SK-N-DZ (cell line): ENCODE results near the genes PCSK7 and RNF214.

RAMPAGE:
- cytosol, long total RNA: no peak
- nucleus, long total RNA: no peak
These were observed 1.4 kb downstream of the APOA4 start for GRCh38 chr11:116821646-116822133.

DNA sequence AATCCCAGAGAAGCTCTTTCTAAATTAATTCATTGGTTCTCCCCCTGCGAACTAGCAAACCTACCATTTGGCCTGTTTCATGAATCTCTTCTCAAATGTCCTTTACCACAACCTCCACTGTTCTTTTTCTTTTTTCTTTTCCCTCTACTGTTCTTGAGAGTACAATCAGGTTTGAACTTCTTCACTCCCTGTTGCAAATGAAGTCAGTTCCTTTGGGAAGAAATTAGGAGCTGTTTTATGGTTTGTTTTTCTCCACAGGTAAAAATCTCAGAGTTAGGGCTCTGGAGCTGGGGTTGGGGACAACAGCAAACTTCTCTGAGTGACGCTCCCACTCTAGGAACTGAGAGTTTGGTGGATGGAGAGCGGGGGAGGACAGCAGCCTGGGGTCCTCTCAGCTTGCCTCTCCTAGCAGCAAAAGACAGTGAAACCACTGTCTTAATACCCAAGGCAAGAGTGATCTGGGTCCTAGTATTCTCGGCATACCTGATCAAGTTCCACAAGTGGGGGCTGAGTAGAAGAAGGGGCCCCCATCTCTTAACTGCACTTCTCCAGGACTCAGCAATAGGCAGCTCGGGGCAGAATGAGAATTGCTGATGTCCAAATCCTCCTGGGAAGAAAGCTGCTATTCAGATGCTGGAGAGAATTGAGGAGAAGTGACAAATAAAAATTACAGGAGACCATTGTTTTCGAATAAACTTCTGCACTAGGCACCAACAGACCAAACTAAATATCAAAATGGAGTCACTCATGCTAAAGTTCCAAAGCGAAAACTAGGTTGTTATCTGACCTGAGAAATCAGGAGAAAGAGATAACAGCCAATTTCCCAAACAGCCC lies 112.4 kb upstream of the APOA1 start:
RAMPAGE:
- cytosol, long total RNA: no peak
- nucleus, long total RNA: no peak

DNA sequence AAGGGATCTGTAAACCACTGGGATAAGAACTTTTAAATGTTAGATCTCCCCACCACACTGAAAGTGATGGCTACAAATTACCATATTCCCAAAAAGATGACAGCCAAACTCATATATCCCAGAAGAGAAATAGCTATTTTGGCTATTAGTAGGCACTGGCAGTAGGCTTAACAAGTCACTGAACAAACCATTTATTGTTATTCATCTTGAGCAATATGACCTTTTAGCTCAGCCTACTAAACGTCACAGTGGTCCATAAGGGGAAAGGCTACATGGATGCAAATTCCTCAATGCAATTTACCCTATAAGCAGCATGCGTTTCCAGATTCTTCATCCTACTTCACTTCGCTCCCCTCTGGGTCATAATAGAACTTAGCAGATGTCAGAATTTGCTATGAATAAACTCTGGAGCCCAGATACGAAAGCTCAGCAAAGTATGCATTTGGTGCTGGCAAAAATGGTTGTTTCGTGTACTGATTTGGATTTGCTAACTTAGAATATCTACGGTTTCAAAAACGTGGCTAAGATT lies 114.0 kb downstream of the SIK3 start:
RAMPAGE:
- cytosol, long total RNA: no peak
- nucleus, long total RNA: no peak

DNA sequence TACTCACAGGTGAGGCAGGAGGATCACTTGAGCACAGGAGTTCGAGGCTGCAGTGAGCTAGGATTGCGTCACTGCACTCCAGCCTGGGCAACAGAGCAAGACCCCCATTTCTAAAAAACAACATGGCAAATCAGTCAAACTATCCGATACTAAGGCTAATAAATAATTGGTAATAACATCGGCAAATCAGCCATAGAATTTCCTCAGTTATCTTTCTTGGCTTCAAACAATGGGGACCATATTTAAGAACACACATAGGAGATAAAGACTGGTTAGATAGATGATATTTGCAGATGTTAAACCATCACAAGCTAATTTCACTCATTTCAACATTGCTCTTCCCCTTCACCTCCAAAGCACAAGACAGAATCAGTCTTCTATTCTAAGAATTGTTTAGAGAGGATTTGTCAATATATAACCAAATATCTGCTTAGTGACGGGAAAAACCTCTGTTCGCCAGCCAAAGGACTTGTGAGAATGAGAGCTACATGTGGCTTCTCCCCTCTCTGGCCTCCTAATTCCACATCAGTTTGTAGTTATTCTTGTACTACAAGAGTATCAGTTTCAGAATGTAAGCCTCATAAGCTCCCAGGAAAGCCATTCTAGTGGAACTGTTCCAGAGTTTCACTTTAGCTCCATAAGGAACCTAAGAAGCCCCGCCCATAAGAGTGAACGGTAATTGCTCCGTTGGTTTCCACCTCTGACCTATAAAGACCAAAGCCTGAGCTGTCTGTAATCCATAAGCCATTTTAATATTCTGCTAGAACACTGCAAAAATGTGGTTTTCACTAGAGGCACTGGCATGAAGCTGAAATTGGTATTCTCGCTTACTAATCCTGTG lies 53.2 kb downstream of the SIK3 start:
RAMPAGE:
- cytosol, long total RNA: no peak
- nucleus, long total RNA: no peak

DNA sequence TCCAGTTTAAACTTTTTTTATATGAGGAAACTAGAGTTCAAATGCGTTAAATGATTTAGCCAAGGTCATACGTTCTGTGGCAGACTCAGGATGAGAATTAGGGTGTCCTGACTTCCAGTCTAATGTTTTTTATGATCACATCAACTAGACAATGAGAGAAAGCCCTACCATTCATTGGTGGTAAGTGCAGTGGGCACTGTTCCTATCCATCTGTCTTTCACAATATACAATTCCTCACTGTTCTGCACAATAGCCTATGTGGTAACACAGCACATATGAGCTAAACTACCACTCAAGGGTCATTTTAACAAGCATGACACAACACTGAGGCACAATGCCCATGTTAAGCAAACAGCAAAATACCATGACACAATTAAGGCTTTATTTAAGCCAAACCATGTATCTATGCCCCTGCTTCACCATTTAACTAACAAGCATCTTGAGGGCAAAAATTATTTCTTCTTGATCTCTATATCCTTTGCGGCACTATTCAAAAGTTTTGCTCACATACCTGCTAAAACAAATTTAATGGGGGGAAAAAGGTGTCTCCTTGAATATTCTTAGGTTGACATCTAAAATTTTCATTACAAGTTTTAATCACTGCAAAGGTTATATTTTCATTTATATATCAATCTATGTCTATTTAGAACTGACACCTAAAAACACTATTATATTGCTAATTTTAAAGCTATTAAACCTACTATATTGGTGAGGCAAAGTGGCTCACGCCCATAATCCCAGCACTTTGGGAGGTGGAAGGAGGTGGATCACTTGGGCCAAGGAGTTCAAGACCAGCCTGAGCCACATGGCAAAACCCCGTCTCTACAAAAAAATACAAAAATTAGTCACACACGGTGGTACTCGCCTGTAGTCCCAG lies 52.1 kb downstream of the SIK3 start:
RAMPAGE:
- cytosol, long total RNA: no peak
- nucleus, long total RNA: no peak

DNA sequence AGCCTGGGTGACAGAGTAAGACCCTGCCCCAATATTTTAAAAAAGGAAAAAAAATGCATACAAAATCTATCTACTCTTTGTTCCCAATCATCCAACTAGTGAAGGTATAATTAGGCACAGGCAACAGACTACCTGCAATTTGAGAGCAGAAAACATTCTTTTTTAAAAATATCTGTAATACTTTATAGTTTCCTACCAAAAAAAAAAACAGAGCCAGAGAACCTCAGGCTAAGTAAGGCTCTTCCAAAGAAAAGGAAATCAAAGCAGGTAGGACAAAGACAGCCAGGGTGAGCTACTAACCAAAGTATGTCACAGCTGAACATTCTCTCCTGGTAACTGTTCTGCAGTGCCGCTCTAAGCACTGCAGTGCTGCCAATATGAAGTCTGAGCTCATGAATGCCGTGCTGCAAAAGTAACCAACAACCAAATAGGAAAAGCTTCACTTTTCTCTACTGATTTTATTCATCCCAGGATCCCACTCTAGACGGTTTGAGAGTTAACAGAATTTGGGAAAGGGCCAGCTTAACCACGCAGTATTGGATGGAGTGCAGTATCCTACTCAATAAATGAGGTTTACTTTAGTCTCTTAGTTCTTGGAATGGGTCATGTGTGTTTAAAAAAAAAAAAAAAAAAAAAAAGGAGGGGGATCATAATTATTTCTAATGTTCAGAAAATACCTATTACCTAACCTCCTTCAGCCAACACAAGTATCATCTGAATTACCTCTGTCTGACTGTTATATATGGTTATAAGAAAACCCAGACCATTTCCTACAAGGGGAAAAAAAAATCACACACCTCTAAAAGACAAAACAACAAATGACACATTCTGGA lies 3.4 kb downstream of the SIK3 start:
RAMPAGE:
- cytosol, long total RNA: no peak
- nucleus, long total RNA: no peak

RAMPAGE:
- cytosol, long total RNA: no peak
- nucleus, long total RNA: no peak
These were observed 784 bp downstream of the SIDT2 start for GRCh38 chr11:117179057-117179996.

DNA sequence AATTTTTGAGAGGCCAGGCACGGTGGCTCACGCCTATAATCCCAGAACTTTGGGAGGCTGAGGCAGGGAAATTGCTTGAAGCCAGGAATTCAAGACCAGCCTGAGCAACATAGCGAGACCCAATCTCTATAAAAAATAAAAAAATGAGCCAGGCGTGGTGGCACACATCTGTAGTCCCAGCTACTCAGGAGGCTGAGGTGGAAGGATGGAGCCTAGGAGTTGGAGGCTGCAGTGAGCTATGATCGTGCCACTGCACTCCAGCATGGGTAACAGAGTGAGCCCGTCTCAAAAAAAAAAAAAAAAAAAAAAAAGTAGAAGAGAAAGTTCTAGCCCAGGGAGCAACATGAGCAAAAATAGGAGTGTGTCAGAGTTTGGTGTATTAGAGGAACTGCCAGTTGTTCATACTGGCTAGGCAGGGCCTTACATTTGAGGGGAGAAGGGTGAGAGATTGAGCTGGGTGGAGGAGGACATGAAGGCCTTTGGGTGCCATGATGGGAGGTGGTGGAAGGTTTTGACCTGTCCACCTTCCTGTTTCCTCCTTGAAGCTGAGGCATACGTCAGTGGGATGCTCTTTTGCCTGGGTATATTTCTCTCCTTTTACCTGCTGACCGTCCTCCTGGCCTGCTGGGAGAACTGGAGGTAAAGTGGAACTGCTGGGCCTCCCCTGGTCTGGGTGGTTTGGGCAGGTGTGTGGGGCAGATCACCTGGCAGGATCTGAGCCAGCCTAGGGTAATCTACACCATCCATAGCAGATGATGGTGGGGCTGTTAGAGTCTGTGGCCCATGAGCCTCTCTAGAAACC lies 7.2 kb downstream of the SIDT2 start:
RAMPAGE:
- cytosol, long total RNA: no peak
- nucleus, long total RNA: no peak

RAMPAGE:
- cytosol, long total RNA: no peak
- nucleus, long total RNA: no peak
These were observed 7.8 kb downstream of the SIDT2 start for GRCh38 chr11:117186387-117186798.

RAMPAGE:
- cytosol, long total RNA: no peak
- nucleus, long total RNA: no peak
These were observed 5.4 kb upstream of the TAGLN start for GRCh38 chr11:117193698-117194176.

RAMPAGE:
- cytosol, long total RNA: no peak
- nucleus, long total RNA: no peak
These were observed 13.3 kb downstream of the PCSK7 start for GRCh38 chr11:117218620-117218966.

DNA sequence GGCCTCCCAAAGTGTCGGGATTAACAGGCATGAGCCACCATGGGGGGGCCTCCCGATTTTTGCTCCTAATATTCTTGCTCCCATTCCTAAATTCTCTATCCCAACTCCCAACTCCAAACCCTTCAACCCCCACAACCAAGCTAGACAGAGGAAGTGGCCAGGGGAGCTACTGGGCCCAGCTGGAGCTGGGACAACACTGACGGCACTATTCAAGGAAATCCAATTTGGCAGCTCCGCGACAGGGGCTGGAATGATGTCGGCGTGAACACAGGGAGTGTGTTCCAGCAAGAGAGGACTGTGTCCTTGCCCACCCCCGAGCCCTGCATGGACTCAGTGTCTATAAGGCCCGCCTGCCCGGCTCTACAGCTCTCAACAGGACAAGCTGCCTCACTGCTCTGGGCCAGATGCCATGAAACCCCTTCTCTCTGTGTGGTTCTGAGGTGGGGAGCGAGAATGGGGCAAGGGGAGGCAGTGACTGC lies 11.3 kb downstream of the PCSK7 start:
RAMPAGE:
- cytosol, long total RNA: no peak
- nucleus, long total RNA: no peak

DNA sequence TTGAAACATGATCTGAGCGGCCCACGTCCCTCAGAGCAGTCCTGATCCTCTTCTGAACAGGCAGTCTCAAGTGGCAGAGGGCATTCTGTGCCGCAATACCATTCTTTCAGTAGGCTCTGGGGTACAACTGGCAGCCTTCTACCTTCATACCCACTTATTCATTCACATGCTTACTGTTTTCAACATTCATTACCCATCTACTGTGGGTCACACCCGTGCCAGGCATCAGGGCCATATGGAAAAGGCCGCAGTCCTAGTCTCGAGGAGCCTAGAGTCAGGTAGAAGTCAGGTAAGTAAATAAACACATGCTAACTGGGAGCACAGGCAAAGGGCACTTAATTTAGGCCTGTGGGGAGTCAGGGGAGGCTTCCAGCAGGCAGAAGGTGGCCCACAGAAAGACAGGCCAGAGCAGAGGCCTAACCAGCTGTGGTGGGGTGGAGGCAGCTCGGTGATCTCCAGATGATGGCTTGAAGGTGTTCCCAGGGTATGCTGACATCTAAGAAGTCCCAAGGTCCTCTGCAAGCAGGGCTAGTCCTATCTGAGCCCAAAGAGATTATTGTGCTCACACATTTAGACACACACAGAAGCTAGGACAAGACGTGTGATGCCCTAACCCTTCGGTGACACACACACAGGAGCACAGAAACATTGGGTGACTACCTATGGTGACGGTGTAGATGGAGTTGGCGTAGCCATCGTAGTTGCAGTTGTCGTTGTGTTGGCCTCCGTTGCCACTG lies 8.3 kb downstream of the PCSK7 start:
RAMPAGE:
- cytosol, long total RNA: no peak
- nucleus, long total RNA: no peak

RAMPAGE:
- cytosol, long total RNA: start-site peak on the minus strand at chr11:117232051-117232083, 17 and 48 reads in 2 replicates
- nucleus, long total RNA: no peak
These were observed at the start of gene PCSK7 for GRCh38 chr11:117231958-117232398. Gene PCSK7, minus strand, starts transcription at chr11:117232073.

RAMPAGE:
- cytosol, long total RNA: start-site peak on the plus strand at chr11:117232682-117232760, 35 and 94 reads in 2 replicates
- nucleus, long total RNA: start-site peak on the plus strand at chr11:117232641-117233298, 29 and 6 reads in 2 replicates
These were observed at the start of gene RNF214 for GRCh38 chr11:117232399-117233465. Gene RNF214, plus strand, starts transcription at chr11:117232671.

RAMPAGE:
- cytosol, long total RNA: no peak
- nucleus, long total RNA: no peak
These were observed 1.8 kb downstream of the RNF214 start for GRCh38 chr11:117234057-117234852.

DNA sequence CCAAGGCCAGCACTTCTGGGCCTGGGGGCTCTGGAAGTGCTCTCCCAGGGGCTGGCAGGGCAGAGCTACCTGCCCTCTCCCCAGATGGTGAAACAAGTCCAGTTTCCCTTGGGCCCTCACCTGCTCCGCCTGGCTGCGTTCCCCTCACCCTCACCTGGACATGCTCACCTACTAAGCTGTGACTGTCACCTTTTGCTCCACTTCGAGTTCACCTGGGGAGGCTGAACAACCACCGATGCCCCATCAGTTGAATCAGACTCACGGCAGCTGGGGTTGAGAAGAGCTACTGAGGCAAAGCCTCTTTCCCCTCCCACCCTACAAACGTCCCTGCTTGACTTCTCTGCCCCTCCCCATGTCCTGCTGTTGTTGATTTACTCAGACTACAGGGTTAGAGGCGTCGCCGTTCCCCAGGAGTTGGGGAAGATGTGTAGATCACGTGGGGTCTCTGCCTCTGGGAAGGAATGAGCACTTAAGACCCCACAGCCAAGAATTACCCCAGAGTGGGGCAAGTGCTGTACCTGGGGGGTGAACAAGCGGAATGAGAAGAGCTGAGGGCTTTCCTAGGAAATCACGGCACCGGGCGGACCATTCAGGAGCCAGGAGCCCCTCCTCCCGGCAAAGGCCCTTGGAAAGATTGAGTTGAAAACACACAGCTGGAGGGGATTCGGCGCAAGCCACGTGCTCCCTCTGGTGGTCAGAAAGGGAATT lies 7.2 kb downstream of the FXYD2 start:
RAMPAGE:
- cytosol, long total RNA: no peak
- nucleus, long total RNA: no peak

DNA sequence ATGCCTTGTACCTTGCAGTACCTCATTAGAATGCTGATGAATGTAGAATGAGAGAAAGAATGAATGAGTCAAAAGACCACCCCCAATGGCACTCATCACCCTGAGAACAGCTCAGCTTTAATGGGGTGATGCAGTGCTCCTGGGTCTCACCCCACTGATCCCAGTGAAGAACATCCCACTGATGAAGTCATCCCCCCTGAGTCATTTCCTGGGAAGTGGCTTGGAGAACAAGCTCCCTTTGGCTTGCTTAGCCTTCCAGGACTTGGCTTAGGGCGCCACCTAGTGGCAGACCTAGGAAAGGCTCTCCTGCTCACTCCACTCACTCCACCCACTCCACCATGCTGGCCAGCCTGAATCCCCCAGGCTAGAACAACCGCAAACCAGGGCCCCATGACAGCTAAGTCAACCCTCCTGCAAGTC lies 17.6 kb upstream of the TMPRSS13 start:
RAMPAGE:
- cytosol, long total RNA: no peak
- nucleus, long total RNA: no peak

DNA sequence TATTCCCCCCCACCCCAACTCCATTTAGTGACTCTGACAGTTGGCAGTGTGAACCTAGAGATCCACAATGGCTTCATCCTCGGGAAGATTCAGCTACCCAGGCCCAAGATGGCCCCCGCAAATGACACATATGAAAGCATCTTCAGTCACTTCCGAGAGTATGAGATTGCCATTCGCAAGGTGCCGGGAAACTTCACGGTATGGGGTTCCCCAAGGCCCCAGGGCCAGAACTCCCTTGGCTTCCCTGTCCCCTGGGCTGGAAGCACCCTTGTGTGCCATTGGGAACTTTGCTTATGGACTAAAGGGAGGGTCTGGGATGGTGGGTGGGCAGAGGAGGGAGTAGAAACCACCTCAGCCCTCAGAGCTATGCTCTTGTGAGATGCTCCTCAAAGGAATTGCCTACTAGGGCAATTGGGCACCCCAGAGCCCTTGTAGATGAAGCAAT lies 7.0 kb downstream of the IL10RA start:
RAMPAGE:
- cytosol, long total RNA: no peak
- nucleus, long total RNA: no peak

RAMPAGE:
- cytosol, long total RNA: no peak
- nucleus, long total RNA: no peak
These were observed 16.2 kb downstream of the IL10RA start for GRCh38 chr11:118002201-118003059.